LHCN-M2 (cell line): ENCODE measurements around the gene EIF2B3.

DNA sequence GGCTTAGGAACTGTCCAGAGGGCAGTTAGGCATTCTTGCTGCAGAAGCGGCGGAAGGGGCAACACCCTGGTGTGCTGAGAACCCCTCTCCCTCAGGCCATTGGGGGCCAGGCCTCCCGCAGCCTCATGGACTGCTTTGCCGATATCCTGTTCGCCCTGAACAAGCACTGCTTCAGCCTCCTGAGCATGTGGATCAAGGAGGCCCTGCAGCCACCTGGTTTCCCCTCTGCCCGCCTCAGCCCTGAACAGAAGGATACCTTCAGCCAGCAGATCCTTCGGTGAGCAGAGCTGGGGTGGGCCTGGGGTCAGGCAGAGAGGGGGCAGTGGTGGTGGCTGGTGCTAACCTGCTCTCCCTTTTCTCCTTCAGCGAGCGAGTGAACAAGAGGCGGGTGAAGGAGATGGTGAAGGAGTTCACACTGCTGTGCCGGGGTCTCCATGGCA is 2.6 kb upstream of the DPH2 start:
- RAMPAGE, long total RNA: no peak

- RAMPAGE, long total RNA: no peak
Measured at GRCh38 chr1:44217912-44218534, 4.8 kb downstream of the DMAP1 start.

DNA sequence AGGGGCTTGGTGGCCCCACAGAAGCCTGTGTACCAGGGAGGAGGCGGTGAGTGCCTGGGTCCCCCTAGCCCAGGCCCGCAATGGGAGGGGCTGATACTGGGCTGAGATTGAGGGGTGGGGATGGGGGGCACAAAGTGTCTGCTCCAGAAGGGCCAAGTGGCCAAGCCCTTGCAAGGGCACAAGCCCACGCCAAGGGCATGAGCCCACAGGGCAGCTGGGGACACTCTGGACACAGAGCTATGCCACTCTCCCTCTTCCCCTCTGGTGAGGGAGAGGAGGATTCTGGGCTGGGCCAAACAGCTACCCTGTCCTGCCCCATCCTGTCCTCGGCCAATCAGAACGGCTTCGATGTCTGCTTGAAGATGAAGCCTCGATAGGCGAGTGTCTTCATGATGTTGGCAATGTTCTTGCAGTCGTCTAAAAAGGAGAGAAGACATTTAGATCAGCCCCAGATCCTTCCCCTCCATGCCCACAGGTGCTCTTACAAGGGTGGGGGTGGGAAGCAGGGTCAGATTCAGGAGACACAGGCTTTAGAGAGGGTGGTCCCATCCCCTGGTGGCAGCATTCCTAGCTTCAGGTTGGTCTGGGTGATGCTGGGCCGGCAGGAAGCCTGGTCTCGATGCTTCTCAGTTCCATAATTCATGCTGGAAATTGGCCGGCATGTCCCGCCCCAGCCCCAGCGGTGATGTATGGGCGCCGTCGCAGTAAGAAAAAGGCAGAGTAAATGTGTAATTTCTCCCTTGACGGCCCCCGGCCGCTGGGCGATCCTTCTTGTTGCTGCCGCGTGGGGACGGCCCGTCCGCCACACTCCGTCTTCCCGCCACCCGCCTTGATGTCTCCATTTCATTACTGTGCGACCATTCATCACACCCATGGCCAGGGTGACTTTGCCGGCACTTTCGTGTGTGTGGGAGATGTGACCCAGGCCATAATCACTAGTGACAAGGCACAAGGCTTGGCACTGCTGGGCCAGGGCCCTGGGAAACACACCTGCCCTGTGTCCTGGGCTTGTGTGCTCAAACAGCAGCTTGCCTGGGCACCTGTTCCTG is 8.3 kb downstream of the DMAP1 start:
- RAMPAGE, long total RNA: no peak

DNA sequence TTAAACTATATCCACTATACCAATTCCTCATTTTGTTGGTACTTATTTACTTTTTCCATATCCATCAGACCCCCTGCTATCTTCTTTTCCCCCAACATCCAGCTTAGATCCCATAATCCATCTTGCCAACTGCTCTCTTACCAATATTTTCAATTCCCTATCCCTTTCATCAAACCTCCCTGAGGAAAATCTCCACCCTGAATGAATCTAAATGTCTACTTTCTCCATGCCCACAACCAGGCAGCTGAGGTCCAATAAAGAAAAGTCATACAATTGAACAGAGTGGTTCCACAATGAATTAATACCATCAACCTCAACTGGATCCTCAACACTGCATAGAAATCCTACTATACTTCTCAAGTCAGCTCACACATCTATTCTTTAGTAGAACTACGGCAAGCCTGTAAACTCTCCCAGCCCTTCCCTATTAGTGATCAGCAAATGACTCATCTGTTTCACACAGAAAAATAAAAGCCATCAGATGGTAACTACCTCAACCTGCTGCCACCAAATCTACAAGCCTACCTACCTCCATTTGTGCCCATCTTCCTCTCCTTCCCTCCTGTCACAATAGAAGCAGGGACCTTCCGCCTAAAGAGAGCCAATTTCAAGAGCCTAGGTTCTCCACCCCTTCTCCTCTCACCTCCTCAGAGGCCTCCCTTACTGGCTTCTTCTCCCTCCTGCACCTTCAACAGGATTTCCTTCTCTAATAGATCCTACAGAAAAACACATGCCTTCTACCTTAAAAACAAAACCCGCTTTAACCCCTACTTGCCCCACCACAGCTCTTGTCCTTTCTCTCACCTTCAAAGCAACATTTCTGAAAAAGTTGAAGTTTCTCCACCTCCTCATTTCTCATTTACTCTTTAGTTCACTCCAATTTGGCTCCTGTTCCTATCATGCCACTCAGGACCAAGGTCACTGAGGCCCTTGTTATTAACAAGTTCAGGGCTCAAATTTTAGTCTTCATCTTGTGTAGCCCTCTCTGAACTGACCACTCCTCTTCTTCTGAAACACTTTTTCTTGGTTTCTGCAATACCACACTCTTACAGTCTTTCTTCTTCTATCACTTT is 63.7 kb downstream of the DMAP1 start:
- RAMPAGE, long total RNA: no peak

GRCh38 chr1:44351651-44352201 is 3.3 kb downstream of the ERI3 start:
- RAMPAGE, long total RNA: no peak

GRCh38 chr1:44406020-44406426 is 968 bp downstream of the RNF220 start:
- RAMPAGE, long total RNA: no peak

GRCh38 chr1:44542883-44543301 is 131.4 kb downstream of the TMEM53 start:
- RAMPAGE, long total RNA: no peak

DNA sequence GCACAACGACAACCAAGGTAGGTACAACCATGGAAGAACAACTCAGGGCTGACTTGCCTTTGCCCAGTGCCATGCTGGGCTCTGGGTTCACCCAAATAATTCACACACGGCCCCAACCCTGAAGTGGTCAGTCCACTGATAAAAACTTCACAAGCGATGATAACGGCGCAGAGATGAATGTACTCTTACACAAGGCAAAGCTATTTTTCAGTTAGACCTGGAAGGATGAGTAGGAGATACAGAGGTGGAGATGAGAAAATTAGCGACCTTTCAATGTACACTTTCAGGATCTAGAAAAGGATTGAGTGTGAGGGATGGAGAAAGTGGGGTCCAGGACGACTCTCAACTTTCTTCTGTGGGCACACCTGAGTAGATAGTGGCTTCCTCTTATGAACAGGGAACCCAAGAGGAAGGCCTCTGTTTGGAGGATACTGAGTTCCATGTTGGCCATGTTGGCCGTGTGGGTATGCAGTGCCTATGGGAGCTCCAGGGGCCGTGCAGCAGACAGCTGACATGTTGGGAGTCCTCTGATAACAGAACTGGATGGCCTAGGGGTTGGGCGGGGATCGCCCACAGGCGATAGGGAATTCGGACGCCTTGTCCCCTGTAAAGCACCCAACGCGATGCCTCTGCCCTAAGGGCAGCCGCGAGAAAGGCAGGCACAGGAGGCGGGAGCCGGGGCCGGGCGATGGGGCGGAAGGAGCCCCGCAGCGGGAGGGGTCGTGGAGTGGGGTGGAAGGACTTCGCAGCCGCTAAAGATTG is 43.0 kb downstream of the TMEM53 start:
- RAMPAGE, long total RNA: no peak

- RAMPAGE, long total RNA: no peak
Measured at GRCh38 chr1:44640040-44640622, 34.1 kb downstream of the TMEM53 start.

- RAMPAGE, long total RNA: no peak
Measured at GRCh38 chr1:44648329-44649187, 25.7 kb downstream of the TMEM53 start.

DNA sequence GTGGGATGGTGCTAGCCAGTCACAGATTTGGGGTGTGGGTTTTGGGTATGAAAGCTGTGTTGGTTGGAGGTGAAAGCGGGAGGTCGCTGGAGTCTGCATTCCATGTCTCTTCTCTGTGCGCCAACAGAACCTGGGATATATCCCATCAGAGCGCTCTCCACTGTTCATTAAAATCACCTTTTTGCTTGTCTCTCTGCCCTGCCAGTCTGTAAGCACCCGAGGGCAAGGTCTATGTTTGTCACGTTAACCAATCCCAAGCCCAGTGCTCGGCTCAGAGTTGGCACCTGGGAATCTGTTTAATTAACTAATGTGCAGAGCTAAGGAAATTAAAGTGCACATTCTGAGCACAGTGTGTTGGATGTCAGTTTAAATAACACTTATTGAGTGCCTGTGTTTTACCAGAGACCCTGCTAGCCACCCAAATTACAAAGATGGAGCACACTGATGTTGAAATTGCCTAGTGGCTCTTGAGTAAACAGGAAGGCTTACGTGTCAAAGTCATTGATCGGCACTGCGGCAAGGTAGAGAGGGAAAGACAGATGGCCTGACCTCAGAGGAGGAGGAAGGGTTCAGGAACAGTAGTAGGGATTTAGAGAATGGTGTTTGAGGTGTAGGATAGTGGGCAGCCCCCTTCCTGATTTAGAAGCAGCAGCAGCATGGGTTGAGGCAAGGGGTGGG is 7.4 kb downstream of the ARMH1 start:
- RAMPAGE, long total RNA: no peak

DNA sequence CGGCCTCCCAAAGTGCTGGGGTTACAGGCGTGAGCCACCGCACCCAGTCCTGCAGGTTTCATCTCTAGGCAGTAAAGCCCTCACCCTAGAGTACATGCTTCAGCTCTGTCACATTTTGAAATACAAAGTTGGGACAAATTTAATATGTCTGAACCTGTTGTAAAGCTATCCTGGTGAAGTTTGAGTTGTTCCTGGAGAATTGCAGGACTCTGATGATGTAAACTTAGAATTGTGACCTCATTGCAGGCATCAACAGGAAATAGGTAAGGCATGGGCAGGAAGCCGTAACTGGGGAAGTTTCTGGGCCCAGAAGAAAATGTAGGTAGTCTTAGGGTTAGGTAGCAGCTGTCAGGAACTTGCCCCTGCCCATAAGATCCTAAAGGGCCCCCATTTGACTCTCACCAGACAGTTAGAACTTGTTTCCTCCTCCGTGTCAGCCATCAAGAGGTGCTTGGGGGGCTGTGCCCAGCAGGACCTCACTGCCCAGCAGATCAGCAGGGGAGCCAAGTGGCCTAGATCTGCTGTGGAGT is 6.6 kb downstream of the KIF2C start:
- RAMPAGE, long total RNA: no peak

GRCh38 chr1:44986098-44986978 is at the start of gene EIF2B3:
EIF2B3 (minus strand) TSS chr1:44986595.
- RAMPAGE, long total RNA: no peak

- RAMPAGE, long total RNA: no peak
Measured at GRCh38 chr1:45010102-45011097, 724 bp downstream of the HECTD3 start.

DNA sequence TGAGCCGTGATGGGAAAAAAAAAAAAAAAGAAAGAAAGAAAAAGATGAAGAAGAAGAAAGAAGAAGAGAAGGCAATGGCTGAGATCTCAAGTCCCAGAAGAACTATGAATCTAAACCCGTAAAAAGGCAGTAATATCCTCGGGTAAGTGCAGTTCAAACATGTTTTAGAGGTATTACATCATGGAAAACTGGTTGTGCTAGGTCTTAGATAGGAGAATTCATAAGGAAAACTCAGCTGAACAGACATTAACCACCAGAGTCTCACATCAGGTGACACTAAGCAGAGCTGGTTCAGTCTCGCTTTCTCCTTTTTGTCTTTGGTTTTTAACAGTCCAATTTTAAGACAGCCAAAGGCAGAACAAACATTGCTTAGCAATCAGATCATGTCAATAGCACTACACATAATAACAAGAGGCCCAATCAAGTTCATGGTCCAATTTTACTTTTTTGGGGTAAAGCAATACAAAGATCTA is 63.3 kb downstream of the TOE1 start:
- RAMPAGE, long total RNA: no peak

DNA sequence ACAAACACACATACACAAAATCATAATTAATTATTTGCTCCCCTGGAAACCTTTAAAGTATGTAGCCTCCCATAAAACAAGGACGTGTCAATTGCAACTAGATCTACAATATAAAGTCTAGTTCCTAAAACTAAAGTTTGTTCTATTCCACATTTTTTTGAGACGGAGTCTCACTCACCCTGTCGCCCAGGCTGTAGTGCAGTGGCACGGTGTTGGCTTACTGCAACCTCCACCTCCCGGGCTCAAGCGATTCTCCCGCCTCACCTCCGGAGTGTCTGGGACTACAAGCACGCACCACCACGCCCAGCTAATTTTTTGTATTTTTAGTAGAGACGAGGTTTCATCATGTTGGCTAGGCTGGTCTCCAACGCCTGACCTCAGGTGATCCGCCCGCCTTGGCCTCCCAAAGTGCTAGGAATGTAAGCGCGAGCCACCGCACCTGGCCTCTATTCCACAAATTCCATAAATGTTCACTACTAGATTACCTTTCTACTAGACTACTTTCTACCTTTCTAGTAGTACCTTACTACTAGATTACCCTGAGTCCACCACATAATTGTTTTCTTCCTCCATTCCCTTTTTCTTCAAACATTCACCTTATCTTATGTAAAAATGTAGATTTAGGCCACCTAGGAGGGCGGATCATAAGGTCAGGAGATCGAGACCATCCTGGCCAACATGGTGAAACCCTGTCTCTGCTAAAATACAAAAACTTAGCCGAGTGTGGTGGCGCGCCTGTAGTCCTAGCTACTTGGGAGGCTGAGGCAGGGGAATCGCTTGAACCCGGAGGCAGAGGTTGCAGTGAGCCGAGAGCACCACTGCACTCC is 1.1 kb upstream of the PRDX1 start:
- RAMPAGE, long total RNA: no peak

DNA sequence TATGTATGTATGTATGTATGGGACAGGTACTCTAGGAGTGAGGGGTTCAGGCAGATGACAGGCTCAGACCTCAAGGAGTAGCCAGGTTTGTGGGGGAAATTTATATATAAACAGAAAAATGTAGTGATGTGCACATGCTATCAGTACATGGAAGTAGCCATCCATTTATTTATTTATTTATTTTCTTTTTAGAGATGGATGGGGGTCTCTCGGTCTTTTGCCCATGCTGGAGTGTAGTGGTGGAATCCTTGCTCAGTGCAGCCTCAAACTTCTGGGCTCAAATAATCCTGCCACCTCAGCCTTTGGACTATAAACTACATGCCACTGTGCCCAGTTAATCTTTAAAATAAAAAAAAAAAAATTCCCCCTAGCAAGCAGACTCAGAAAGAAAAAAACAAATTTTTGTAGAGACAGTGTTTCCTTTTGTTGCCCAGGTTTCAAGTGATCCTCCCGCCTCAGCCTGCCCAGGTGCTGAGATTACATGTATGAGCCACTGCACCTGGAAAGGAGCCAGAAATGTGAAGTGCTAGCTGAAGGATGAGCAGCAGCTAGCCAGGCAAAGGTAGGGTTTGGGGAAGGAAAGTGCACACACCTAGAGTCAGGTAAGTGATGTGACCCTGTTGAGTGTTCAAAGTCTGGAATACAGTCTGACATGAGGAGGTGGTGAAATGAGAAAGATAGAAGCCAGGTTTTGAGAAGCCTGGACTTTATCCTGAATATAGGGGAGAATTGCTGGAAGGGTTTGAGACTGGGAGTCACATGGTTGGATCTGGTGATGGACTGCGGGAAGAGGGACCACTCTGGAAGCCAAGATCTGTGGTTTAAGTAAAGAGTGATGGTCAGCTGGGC is 1.6 kb downstream of the AKR1A1 start:
- RAMPAGE, long total RNA: no peak

- RAMPAGE, long total RNA: no peak
Measured at GRCh38 chr1:45651726-45652161, 27.9 kb upstream of the CCDC17 start.

- RAMPAGE, long total RNA: no peak
Measured at GRCh38 chr1:45803923-45804636, 668 bp downstream of the MAST2 start.

GRCh38 chr1:45804637-45805060 is 1.2 kb downstream of the MAST2 start:
- RAMPAGE, long total RNA: no peak